Skeletal muscle cell (primary cell): Measurements from ENCODE around the genes GALC and TDP1.

GRCh38 chr14:81221012-81221632 lies 363 bp upstream of the GTF2A1 start:
- RRBS: 1% methylated on average over 10 of the region's 65 CpGs

GRCh38 chr14:81315244-81315846 lies 84.8 kb downstream of the STON2 start:
- RRBS: no CpG with 5 or more reads among the region's 6 CpGs

GRCh38 chr14:84398581-84398894 lies 1131.4 kb upstream of the FLRT2 start:
- RRBS: no CpG with 5 or more reads among the region's 5 CpGs

- RRBS: no CpG with 5 or more reads among the region's 4 CpGs
These were observed 1.8 kb upstream of the FLRT2 start for GRCh38 chr14:85528103-85528542.

DNA sequence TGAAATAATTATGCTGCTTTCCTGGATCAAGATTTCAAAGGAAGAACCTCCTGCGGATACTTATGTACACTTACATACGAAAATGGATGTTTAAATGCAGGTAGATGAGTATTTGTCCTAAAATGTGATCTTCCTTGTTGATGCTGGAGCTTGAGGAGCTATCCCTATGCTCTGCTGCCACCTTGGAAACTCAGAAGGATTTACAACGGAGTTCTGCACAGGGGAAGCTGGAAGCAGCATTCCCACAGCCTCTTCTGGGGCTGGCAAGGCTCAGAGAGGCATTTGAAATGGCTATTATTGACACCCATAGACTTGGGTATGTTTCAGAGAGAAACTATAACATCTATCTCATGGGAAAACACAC lies 1.4 kb upstream of the FLRT2 start:
- RRBS: no CpG with 5 or more reads among the region's 3 CpGs

- RRBS: no CpG with 5 or more reads among the region's 47 CpGs
These were observed 1.1 kb downstream of the FLRT2 start for GRCh38 chr14:85530789-85531758.

DNA sequence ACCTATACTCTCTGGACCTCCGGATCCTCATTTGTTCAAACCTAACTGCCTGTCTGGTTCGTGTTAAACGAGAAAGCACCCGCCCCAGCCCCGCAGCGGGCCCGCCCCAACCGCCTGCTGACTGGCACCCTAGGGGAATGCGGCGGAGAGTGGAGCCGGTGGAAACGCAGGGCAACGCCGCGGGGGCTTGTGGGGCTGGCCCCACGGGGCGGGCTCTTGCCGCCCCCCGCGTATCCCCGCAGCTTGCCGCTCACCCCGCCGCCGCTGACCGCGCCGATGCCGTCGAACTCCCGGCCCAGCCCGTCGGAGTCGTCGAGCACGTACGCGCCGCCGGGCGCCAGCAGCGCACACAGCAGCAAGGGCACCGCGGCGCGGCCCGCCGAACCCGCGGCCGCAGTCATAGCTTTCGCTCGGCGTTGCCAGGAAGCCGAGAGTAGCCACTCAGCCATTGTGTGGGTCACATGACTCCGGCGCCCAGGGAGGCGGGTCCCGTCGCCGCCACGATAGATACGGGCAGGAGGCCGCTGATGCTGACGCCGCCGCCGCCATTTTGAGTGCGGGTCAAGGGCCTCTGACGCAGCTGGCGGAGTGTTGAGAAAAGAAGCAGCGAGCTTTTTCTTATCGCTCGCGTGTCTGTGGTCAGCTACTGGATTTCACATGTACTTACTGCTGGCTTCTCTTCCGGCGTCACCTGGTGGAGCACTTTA lies at the start of gene GALC:
GALC (minus strand) TSS at position 467 of the 707 bp plus-strand sequence.
- RRBS: 1% methylated on average over 10 of the region's 77 CpGs

DNA sequence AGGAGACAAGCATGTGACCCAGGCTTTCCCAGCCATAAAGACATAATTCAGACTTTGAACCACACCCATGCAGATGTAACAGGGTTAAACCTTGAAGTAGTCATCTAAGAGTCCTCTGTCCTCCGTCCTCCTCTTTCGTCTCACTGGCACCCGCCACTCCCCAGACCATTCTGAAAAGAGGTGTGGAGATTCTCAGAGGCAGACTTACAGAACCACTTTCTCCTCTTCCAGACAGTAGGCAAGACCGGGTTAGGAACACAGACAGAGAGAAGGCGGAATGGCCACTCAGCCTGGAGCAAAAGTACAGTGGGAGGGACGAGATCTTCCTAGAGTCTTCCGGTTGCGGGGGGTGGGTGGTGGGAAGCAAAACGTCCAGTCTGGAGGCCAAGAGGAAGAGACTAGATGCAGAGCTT lies 120.6 kb downstream of the KCNK10 start:
- RRBS: 58% methylated on average over 2 of the region's 9 CpGs

DNA sequence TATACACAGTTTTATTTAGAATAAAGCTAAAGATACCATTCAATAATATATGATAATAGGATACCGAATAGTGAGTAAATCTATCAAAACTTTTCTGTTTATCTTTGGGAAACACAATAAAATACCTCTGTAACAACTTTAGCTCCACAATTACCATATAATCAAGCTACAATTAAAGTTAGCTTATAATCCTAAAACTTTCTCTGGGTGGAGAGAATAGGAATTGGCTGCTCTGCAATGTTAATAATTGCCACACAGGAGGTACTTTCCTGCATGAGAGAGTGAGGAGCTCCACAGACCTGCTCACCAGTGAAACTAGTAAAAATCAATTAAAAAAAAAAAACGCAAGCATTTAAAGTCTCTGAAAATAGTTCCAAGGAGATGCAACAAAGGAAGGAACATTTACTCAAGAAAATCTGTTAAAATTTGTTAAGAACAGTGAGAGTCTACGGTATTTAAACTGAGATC lies 110.6 kb downstream of the EML5 start:
- RRBS: no CpG with 5 or more reads among the region's 3 CpGs

- RRBS: no CpG with 5 or more reads among the region's 14 CpGs
These were observed 187.6 kb downstream of the TTC8 start for GRCh38 chr14:89011689-89012768.

DNA sequence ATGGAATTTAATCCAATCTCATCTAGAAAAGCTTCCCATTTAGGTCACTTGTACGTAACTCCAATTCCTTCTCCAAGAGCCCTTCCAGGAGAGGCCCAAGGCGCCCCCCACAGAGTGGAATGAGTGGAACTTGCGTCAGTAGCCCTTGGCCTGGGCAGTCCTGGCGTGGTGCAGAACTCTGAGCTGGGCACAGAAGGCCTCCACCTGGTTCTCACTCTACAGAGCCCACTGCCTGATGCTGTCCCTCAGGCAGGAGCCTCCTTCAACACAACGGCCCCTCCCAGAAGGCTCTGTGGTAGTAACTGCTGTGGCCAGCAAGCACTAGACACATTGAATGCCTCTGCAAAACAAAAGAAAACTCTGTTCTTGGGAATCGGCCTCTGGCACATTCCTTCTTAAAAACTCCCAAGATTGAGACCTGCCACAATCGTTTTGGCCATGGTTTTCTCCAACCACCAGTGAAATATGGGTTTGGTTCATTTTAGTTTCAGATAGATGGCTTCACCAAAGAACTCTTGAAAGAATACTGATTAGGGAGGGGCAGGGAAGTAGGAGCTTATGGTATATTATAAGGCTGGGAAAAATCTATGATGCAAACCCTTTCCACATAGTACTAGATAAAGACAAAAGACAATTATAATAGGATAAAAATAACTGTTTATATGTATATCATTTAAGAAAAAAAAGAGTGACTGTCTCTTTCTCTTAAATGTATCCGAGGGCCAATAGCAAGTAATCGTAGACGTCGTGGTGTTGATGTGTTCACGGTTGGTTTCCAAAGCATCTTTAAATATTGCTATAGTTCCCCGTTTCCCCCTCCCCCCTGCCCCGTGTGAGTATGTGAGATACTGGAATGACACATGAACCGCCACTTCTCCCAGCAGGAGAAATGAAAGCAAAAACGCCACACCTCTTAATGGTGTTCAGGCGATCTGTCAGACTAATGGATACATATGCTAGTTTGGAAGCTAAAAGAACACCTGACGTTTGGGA lies 258.7 kb downstream of the FOXN3 start:
- RRBS: no CpG with 5 or more reads among the region's 18 CpGs

DNA sequence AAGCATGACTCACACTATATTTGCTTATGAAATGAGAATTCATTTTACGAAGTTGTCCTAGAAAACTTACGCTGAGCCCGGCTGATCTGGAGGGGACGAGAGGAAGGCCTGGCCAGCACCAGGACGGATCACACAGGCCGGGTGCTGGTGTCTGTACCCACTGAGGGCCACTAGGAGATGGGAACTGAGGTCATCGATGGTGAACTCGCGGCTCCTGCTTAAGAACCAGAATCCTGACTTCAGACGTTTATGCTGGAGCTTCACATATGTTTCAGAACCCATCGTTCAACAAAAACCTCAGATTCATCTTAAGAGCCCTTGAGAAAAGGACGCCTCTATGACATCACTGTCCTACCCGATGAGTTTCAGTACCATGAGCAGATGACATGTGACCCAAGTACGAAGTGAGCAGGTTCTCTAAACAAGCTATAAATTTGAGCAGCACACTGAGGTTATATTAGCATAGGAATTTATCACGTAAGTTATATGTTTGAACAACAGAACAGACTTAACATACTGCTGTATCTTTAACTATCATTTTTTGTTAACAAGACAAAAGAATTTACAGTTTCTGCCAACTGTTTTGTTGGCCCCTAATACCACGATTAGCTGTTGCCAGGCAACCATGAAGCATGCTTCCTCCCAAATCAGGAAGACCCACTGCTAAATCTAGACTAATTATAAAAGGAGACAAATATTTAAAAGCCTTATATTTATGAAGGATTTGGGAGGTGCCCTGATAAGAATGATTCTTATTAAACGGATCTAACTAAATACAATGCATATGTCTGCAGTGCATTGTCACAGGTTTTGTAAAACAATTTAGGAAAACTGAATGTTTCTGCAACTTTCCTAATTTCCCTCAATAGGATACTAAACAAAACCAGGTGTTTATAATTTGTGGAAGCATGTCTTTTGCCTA lies 111.8 kb downstream of the FOXN3 start:
- RRBS: 53% methylated on average over 4 of the region's 17 CpGs

GRCh38 chr14:89381780-89382549 lies 35.1 kb downstream of the FOXN3 start:
- RRBS: no CpG with 5 or more reads among the region's 6 CpGs

GRCh38 chr14:89383509-89384550 lies 33.2 kb downstream of the FOXN3 start:
- RRBS: no CpG with 5 or more reads among the region's 15 CpGs

- RRBS: no CpG with 5 or more reads among the region's 4 CpGs
These were observed 19.5 kb downstream of the FOXN3 start for GRCh38 chr14:89397509-89398016.

GRCh38 chr14:89700694-89701027 lies 253.9 kb downstream of the EFCAB11 start:
- RRBS: no CpG with 5 or more reads among the region's 8 CpGs

DNA sequence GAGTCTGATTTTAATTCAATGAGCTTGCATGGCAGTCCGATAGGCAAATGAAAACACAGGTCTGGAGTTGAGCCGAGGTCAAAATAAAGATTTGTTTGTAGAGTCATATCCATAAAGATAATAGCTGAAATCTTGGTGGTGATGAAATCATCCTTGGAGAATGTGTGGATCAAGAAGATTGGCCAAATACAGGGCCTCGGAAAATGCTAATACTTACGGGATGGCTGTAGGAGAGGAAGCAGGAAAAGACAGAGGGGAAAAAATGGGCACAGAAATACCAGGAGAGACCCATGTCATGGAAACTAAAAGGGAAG lies 162.0 kb downstream of the EFCAB11 start:
- RRBS: no CpG with 5 or more reads among the region's 4 CpGs

- RRBS: under 1% methylated on average over 24 of the region's 90 CpGs
These were observed at the start of gene TDP1 for GRCh38 chr14:89955549-89956640. TDP1 (plus strand) TSS chr14:89955927.

DNA sequence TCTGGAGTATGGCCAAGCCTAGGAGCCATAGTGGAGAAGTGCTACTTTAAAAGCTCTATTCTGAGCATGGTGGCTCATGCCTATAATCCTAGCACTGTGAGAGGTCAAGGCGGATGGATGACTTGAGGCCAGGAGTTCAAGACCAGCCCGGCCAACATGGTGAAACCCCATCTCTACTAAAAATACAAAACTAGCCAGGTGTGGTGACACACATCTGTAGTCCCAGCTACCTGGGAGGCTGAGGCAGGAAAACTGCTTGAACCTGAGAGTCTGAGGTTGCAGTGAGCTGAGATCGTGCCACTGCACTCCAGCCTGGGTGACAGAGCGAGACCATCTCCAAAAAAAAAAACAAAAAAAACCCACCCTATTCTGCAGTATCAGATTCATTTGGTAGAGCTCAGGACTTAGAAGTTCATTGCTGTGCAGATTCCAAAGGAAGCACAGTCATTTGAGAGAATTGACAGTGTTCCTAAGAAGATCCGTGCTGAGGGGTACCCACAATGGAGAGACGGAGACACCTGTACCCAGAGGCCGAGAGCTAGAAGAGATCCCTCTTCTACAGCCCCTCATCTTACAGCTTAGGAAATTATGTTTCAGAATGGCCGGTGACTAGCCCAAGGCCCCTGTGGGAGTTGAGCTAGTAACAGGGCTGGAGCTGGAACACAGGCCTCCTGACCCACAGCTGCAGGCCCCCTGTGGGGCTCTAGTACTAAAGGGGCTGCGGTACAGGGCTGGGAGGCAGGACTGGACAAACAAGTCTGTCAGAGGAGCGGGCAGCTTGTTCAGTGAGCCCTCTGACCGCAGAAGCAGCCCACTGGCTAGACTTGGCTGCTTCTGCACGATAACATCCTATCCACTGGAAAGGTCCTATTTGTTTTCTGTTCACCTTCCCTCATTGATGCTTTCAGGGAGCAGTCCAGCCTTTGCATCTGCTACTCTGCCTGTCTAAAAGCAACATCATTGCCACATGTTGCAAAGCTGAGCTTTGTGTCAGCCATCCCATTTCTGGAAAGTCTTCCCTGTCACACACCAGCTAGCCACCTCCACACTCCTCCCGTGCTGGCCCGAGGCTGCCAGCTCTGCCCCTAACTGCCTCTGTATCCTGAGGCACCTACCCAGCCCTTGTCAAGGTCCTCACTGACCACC lies 9.9 kb downstream of the PSMC1 start:
- RRBS: no CpG with 5 or more reads among the region's 14 CpGs